ENCODE measurements around a stretch of chr1.

GRCh38 chr1:167554214-167554497, 594 bp upstream of the CREG1 start:
- PRO-cap, result no peak
- RAMPAGE, long total RNA, result no peak

- PRO-cap, result no peak
- RAMPAGE, long total RNA, result no peak
Measured at GRCh38 chr1:167617221-167618138, 12.6 kb upstream of the RCSD1 start.

DNA sequence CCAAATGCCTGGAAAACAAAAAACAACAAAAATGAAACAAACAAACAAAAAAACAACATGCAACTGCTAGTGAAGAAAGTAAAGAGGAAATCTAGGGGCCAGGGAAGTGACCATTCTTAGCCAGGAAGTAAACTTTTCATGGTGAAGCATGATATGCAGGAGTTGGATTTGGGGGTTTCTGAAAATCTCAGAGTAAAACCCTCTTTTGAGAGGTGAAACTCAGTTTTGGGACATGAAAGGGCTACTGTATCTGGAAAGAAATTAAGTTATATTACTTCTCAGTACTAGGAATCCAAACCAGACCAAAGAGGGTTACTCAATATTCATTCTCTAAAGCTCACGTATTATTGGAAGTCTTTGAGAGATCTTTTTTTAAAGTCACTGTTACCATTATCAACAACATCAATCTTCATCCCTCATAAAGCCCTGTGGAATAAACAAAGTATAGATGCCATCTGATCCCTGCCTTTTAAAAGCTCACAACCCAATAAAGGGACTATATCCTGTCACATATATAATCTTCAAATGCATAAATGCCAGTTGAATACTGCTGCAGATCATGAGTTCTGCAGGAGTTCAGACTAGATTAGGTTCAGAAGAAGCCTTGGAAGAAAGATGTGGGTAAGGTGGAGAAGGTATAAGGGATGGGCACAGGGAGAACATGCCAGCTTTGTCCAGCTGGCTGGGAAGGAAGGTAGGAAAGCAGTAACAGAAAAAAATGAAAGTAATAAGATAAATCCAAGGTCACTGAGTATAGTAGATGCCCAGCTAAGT, 2.9 kb downstream of the RCSD1 start:
- PRO-cap, result no peak
- RAMPAGE, long total RNA, result no peak

- PRO-cap, result no peak
- RAMPAGE, long total RNA, result no peak
Measured at GRCh38 chr1:167633535-167633898, 3.5 kb downstream of the RCSD1 start.

- PRO-cap, result no peak
- RAMPAGE, long total RNA, result no peak
Measured at GRCh38 chr1:167683504-167684909, 37.8 kb upstream of the MPZL1 start.

- PRO-cap, result no peak
- RAMPAGE, long total RNA, result no peak
Measured at GRCh38 chr1:167714788-167715741, 6.7 kb upstream of the MPZL1 start.

DNA sequence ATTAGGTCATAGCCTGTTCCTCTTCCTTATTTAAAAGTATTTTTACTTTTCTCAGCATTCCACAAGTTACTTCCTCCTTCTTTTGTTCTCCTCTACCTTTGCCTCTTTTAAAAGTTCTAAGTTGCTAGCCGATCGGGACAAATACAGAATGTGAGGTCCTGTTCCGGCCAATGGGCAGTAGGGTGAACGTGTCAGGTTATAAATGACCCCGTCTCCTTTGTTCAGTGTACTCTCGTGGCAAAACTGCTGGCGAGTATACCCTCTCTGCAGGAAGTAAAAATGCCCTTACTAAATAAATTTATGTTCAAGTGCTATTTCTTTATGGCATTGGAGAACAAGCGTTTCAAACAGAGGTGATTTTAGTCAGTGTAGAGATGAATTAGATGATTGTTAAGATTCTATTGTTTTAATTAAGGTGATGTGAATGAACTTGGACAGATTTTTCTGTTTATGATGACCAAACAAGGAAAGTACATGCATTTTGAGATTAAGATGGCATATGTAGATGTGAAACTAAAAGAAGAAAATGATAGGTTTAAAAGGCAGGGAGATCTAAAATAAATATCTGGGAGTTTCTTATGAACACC, 2.4 kb downstream of the ADCY10 start:
- PRO-cap, result no peak
- RAMPAGE, long total RNA, result no peak

DNA sequence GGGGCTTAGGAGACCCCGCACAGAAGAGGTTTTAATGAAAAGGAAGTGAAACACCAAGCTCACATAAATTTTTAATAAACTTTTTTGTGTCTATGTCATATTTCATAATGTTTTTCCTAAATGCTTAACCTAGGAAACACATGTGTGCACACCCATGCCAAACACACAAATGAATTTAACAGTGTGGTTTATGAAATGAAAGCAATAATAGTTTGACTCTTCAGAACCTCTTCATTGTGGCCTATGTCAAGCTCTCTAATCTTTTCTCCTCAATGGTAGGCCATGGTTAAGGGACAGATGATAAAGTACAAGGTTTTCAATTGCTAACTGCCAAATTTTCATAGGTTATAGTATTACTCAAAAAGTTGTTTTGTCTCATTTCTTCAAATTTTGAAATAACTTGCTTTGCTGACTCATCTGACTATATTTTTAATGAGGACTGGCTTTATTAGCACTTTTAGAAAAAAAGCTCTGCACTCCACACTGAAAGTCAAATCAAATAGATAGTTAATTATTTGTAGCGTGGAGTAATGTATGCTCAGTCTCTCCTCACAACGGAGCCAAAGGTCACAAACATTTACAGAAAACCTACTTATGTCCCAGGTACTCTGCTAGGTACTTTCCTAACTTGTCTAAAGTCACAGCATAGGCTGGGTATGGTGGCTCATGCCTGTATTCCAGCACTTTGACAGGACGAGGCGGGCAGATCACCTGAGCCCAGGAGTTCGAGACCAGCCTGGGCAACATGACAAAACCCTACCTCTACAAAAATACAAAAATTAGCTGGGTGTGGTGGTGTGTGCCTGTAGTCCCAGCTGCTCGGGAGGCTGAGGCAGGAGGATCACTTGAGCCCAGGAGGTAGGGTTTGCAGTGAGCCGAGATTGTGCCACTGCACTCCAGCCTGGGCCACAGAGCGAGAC, 3.0 kb upstream of the ADCY10 start:
- PRO-cap, result no peak
- RAMPAGE, long total RNA, result no peak

DNA sequence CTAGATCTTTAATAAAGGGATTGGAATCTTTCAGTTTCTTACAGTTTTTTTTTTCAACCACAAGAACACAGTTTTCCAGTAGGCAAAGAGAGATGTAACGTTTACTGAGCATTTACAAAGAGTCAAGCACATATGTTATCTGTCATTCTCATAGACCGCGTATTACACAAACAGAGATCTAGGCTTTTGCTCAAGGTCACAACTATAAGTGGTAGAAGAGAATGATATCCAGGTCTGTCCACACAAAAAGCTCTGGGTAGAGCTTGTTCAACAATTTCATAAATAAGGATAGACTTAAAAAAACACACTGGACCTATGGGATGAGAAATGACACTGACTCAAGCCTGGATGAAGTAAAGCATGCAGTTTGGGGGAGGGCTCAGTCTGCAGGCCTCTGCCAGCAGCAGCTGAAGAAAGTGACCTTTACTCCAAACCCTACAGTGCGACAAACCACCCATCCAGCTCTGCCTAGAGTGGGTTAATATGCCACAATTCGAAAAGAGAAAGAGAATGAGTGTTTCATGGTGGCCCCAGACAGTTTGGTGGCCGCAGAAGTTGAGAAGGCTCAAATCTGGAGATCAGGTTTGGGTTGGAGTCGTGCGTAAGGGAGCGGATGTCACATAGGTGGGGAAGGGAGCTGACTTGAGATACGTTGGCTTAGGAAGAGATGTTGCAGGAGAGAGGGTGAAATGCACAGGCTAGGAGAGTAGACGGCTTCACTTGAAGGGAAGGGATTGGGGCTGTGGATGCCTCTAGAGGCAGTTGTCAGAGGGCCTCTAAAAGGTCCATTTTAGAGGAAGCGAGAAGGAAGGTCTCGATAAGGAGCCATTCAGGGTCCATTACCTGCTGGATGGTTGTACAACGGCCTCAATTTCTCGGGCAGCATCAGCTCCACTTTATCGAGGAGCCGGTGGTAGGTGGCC, 1.3 kb upstream of the DCAF6 start:
- PRO-cap, result no peak
- RAMPAGE, long total RNA, result no peak

- PRO-cap, result no peak
- RAMPAGE, long total RNA, result no peak
Measured at GRCh38 chr1:167936135-167936450, 390 bp upstream of the DCAF6 start.

GRCh38 chr1:168084864-168086069, 51.5 kb downstream of the GPR161 start:
- PRO-cap, result no peak
- RAMPAGE, long total RNA, result no peak

DNA sequence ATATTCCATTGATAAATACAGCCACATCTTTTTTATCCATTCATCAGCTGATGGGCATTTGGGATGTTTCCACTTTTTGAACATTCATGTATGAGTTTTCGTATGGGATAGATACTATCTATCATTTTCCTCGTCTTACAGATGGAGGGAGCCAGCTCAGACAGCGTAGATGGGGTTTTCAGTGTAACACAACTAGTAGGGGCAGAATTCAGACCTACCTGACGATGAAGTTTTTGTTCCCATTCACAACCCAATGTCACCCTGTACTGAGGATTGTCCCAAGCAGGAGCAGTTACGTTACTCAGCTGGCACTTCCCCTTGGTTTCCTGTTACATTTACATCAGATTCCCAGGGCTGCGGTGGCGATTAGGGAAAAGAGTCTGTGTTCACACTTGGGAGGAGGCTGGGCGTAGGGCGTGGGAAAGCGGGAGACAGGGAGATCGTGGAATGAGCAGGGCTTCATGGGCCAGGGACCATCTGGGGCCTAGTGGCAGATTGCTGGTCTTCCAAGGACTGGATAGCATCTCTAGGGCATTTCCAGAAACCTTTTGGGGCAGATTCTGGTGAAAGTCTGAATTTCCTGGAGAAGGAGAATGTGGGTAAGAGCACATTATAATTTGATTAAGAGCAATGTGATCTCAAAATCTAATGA, 38.9 kb downstream of the TBX19 start:
- PRO-cap, result no peak
- RAMPAGE, long total RNA, result no peak

DNA sequence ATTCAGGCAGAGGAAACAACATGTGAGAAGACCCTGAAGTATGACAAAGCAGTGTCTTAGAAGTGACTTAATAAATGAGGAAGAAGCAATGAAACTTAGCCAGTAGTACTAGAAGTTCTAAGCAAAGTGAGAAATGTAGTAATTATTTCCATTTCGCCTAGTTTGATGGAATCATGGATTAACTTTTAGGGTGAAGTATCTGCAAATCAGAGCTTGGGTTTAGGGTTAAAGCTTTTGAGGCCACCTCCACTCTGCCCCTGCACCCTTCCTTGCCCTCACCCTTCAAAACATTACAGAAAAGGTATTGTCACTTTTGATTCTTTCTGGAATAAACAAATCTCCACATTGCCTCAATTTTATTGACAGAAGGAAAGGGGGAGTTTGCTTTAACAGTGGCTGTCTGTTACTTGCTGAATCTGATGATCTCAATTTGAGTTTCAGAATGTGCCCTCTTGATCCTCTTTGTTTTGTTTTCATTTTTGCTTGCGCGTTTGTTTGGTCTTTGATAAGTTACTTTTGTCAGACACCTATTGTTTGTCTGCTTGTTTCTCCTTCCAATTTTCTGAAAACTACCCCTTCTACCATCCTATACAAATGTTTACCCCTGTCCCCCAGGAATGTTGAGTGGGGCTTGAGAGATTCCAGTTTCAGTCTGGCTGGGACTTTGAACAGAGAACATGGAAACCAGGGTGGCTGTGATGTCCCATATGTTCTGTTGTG, 11.6 kb upstream of the XCL2 start:
- PRO-cap, result no peak
- RAMPAGE, long total RNA, result no peak

GRCh38 chr1:168608871-168609936, 32.8 kb downstream of the XCL1 start:
- PRO-cap, result no peak
- RAMPAGE, long total RNA, result no peak

DNA sequence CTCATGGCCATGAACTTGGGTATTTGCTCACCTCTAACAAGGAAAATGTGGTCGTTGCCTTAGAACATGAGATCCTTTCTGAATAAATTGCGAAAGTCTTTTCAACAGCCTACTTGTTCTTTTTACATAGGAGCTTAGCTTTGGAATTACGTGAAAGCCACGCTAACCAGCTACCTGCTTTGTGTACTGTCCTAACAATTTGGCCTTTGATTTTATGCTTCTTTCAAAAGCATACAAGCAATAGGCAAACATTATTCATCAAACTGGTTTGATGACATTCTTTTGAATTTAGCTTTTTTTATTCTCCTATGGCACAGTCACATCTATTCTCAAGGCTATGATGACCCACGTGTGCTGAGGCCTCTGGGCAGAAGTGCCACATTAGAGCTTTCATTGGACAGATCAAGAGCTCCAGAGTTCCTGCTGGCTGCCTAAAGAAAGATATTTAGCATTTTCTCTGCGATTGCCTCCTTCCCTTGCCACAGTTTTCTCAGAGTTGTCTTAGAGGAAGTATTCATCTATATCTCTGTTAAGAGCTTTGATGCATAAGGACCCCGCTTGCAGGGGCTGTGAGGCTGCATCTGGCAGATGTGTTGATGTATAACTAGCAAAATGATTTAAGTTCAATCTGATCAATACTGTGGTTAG, 178.1 kb upstream of the DPT start:
- PRO-cap, result no peak
- RAMPAGE, long total RNA, result no peak

DNA sequence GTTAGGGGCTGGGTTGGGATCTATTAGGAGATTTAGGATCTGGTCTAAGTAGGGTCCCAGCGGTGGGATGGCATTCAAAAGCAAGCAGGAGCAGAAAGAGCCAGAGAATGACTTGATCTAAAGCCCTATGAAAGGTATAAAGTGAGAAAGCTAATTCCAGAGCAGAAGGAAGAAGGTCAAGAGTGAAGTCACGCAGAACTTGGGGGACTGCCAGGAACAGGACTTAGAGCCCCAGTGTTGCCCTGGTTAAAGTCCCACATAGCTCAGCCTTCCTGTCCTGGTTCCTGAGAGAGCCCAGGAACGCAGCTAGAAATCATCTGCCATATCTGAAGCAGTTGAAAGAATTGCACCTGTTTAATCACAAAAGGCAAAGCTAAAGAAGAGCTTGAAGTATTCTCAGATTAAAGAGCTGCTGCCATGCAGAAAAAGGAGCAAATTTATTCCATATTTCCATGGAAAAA, 160.6 kb upstream of the ATP1B1 start:
- PRO-cap, result no peak
- RAMPAGE, long total RNA, result no peak

GRCh38 chr1:169658674-169659238, 28.8 kb upstream of the SELP start:
- PRO-cap, result no peak
- RAMPAGE, long total RNA, result no peak

- PRO-cap, result no peak
- RAMPAGE, long total RNA, result no peak
Measured at GRCh38 chr1:169854265-169854954, 39.3 kb downstream of the SCYL3 start.

DNA sequence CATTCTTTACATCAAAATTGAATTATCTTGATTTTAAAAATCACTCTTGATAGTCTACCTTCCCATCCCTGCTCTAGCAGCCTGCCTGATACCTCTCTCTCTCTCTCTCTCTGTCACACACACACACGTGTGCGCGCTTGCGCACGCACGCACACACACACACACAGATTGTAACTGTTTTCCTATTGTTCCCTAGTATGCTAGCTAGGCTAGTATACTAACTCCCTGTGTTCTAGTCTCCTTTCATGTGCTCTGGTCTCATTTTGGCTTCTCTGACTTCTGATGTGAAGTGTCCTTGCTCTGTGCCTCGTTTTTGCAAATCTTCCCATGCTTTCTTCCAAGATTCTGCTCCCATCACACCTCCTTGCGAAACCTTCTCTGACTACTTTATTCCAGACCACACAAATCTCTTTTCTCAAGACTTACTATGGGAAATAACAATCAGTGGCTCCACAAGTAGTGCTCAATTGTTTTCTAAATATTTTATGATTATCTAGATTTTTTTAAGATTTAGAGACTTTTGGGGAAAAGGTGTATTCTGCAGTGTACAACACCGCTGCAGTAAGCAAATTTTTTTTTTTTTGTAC, 10.3 kb downstream of the PRRX1 start:
- PRO-cap, result no peak
- RAMPAGE, long total RNA, result no peak

DNA sequence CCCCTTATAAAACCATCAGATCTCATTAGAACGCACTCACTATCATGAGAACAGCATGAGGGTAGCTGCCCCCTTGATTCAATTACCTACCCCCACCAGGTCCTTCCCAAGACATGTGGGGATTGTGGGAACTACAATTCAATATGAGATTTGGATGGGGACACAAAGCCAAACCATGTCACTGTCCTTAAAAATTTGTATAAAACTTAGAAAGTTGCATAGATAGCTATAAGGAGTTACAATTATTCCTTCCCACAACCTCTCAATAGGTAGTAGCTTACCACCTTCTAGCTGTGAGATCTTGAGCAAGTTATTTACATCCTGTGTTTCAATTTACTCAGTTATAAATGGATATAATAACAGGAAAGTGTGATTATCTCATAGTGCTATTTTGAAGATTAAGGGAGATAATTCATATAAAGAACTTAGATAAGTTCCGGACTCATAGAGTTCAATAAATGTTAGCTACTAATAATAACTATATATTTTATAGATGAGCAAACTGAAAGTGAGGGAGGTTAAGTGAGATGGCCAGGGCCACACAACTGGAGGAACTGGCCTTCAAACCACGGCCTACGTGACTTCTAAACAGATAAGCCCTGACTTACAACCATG, 1.6 kb downstream of the FMO2 start:
- PRO-cap, result no peak
- RAMPAGE, long total RNA, result no peak